Osteoblast (primary cell): ENCODE measurements around a stretch of chr10.

DNA sequence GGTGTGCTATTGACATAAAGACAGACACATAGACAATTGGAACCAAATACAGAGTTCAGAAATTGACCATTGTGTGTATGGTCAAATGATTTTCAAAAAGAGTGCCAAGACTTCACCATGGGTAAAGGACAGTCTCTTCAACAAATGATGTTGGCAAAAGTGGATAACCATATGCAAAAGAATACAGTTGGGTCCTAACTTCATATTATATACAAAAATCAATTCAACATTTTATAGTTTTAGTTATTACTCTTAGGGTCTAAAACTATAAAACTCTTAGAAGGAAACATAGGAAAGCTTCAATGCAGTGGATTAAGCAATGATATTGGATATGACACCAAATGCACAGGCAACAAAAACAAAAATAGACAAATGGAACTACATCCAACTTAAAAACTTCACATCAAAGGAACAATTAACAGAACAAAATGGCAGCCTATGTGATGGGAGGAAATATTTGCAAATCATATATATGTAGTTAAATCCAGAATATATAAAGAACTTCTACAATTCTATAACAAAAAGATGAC lies 415.8 kb downstream of the LRMDA start:
- CAGE, long polyA plus RNA: no peak

DNA sequence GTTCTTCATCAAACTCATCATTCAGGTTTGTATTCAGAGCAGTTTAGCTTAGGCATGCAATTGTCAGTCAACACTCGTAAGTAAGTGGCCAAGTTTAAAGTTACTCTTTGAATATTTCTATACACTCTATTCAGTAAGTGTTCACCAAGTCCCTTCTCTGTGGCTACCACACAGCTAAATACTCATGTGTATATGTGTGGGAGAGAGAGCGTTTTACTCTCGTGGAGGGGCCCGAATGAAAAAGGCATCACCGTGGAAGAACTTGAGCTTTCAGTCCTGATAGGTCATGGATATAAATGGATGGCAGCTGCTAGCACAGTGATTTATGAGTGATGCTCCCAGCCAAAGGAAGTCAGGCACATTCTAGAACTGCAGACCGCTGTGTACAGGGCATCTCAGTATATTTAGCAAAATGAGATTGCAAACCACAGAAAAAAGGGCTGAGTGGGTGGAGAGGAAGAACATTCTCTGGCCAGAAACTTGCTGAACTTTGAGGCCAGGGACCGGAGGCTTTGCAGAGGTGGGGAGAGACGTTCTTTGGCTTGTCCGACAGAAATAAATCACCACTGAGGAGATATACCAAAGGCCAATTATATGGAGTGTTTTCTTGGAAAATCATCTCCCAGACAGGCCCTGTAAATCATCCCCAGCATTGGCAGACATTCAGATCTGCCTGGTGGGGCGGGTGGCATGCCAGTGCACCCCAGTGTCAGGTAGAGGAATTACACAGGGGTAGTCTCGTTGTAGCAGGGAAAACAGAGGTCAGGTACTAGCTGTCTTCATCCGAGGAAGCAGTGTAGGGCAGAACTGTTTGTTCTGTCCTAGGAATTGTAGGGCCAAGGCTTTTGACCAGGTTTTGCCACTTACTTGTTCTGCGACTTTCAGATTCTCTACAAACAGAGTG lies 655.3 kb downstream of the LRMDA start:
- CAGE, long polyA plus RNA: no peak
- RRBS: no CpG with 5 or more reads among the region's 13 CpGs

DNA sequence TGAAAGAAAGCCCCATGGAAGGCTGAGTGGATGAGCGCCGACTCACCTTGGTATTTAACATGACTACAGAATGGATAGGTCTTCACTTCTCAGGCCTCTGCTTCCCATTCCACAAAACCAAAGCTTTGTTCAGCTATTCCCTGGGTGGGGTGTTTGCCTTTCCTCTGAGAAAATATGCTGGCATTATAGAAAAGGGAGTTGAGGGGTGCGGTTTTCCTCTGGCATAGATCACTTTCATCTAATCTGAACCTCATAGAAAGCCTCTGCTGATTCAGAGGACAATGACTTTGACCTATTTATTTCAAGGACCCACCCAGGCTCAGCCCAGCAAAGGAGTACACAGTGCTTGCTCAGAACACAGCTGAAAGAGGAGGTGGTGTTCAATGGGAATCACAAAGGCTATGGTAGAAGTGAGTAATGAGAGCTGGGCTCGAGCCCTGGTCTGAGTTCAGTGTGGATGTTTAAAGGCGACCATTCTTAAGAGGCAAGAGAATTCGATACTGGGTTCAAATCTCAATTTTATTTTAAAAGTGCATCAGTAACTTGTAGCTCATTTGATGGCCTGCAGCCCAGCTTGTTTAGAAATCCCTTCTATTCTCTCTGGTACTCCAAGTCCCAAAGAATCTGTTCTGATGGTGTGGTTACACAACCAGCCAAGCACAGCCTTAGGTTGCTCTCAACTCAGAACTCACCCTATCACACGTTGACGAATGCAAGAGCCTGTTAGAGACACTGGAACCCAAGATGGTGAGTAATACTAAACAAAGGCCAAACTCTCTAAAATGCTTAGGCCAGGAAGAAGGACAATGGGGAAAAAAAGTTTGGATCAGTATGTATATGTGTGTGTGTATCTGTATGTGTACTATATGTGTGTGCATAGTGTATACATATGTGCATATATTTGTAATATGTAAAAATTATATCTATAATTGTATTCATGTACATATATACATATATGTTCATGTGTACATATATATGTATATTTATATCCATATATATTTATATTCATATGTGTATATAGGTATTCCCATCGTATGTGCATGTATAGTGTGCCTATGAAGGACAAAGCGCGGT lies 1012.9 kb downstream of the LRMDA start:
- CAGE, long polyA plus RNA: no peak
- RRBS: no CpG with 5 or more reads among the region's 11 CpGs

DNA sequence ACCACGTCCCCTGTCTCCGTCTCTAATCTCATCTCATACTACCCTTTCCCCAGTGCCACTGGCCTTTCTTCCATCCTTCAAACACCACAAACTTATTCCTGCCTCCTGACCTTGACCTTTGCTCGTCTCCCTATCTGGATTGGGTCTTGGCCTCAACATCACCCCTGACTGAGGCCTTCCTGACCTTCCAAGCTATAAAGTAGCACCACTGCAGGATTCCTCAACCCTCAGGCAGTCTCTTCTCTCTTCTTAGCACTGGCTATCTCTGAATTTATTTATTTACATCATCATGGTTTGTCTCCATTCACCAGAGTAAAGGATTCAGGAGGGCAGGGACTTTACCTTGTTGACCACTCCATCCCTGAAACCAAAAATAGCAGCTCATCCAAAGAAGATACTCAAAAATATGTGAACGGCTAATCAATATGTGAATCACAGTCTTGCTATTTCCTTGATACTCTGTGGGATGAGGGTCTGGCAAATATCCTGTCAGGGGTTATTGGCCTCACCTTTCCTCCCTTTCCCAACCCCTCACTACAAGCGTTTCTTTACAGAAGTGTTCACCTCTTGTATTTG lies 627.9 kb downstream of the KCNMA1 start:
- CAGE, long polyA plus RNA: no peak
- RRBS: no CpG with 5 or more reads among the region's 5 CpGs

GRCh38 chr10:77562540-77563300 lies 74.9 kb downstream of the KCNMA1 start:
- CAGE, long polyA plus RNA: no peak
- RRBS: no CpG with 5 or more reads among the region's 5 CpGs

DNA sequence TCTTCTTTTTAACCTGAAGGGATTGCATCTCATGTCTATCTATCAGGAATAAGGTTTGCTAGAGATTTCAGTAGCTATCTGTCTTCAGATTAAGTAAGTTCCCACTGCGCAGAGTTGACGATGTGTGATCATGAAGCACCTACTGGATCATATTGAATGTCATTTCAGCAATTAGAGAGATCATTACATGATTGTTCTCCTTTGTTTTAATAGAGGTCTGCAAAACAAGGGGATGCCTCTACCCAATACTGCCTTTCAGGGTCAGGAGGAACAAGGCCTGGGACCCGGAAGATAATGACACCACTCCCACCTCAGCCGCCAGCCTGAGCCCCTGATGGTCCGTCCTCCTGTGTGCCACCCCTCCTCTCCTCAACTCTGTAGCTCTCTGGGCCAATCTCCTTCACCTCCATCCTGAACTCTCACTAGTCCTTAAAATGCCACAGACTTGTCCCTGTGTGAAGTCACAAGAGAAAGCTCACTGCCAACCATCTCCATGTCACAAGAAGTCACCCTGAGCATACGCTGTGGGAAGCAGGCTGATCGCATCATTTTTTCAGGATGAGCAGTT lies 38.0 kb downstream of the KCNMA1 start:
- CAGE, long polyA plus RNA: no peak
- RRBS: no CpG with 5 or more reads among the region's 7 CpGs

DNA sequence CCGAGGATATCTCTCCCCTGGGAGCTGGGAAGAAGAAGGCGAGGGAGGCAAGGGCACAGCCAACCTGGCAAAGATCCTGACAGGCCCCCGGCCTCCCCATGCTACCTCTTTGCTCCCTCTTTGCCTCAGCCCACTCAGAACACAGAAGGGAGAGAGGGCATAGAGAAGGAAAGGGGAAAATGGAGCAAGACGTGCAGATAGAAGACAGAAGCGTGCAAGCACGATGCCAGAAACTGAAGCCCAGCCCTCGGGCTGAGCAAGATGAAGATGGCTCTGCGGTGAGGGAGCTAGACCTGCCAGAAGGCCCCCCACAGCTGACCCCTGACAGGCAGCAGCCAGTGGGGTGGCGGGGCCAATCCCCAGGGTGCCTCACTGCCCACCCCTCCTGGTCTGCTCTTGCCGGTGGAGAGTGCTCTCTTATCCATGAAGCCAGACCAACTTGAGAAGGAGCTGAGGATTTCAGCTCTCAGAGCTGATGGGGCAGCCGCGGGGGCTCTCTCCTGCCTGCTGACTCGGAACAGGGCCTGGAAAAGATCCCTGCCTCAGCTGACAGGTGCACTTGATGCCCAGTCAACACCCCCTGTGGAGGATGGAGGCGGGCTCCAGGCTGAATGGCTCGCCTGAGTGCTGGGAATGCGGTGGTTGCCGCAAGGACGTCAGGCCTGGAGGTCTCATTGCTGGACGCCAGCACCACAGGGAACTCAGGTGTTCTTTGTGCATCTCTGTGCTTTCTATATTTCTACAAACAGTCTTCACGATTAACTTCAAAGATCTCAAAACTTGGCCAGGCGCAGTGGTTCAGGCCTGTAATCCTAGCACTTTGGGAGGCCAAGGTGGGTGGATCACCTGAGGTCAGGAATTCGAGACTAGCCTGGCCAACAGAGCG lies 87.9 kb downstream of the DLG5 start:
- CAGE, long polyA plus RNA: no peak
- RRBS: no CpG with 5 or more reads among the region's 23 CpGs

DNA sequence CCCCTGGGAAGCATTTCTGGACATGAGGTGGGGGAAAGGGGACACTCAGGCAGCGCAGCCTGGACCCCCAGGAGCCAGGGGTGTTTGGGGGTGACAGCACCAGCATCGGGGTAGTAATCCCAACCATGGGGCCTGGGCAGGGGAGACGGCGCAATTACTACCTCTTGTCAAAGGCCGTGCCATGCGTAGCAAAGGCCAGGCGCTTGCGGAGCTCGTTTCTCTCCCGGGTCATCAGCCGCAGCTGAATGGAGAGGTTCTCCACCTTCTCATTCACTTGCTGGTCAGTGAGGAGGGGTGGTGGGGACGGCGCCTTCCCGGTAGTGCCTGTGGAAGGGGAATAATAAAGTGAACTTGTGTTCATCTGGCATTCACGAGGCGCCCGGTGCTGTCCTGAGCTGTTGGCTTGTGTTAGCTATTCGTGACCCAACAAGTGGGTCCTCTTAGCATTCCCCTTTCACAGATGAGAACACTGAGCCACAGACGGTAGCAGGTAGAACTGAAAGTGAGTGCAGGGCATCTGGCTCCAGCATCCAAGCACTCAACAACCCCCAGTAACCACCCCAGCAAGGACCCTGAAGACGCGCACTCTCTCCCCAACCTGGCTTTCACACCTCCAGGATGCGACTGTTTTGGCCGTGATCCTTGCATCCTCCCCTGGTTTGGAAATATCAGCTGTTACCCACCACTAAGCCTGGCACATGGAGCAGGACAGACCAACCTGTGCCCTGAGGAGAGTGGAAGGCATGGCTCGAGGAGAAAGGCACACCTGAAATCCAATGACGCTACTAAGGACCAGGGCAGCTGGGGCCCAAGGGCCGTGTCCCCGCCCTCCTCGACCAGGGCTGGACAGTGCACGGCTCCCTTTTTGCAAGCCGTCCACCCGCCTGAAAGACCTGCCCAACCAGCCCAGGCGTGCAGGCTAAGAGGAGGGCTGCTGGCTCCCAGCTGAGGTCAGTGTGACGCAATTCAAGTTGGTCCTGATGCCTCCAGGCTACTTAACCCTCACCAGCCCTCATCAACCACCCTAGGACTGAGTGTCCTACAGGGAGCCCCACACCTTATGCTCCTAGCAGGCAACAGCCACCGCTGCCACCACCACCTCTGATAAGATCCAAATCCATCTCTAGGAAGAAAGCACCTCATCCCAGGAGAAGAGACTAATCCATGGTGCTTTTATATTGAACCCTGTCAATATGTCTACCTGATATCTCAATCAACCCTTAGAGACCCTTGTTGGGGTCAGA lies 69.6 kb downstream of the DLG5 start:
- CAGE, long polyA plus RNA: no peak
- RRBS: 95% methylated on average over 8 of the region's 34 CpGs

DNA sequence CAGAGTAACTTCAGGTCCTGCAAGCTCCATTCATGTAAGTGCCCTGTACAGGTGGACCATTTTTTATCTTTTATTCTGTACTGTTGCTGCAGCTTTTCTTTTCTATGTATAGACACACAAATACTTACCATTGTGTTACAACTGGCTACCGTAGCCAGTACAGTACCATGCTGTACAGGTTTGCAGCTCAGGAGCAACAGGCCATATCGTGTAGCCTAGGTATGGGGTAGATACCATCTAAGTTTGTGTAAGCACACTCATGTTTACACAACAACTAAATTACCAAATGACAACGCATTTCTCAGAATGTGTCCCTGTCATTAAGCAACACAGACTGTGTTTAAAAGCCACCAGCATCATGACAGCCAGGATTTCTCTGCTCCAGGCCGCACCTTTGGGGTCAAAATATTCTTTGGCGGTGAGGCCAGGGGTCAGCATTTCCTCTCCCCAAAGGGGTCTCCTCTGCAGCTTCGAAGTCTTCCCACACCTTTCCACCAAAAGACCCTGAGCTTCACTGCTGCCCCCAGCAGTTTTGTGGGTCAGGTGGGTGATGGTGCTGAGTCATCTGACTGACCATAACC lies 67.1 kb downstream of the DLG5 start:
- CAGE, long polyA plus RNA: no peak
- RRBS: no CpG with 5 or more reads among the region's 6 CpGs

DNA sequence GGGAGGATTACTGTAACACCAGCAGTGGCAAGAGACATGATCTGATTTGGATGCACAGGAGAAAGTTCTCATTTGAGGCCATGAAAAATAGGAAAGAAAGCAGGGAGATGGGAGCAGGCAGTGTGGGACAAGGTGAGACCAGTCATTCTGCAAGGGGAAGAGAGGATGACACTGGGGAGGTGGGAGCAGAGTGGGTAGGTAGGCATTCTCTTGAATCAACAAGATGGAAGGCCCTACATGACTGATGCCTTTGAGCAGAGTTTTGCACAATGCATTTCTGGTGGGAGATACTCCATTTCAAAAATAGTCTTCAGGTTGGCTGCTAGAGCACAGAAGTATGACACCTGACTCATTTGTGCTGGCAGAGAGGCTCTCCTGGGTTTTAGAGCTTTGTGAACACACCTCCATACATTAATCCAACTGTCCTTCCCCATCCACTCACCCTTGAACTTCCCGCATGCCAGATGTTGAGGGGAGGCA lies 10.6 kb downstream of the RPS24 start:
- CAGE, long polyA plus RNA: no peak
- RRBS: no CpG with 5 or more reads among the region's 1 CpG

GRCh38 chr10:78457943-78458713 lies 424.5 kb downstream of the RPS24 start:
- CAGE, long polyA plus RNA: no peak
- RRBS: no CpG with 5 or more reads among the region's 7 CpGs

DNA sequence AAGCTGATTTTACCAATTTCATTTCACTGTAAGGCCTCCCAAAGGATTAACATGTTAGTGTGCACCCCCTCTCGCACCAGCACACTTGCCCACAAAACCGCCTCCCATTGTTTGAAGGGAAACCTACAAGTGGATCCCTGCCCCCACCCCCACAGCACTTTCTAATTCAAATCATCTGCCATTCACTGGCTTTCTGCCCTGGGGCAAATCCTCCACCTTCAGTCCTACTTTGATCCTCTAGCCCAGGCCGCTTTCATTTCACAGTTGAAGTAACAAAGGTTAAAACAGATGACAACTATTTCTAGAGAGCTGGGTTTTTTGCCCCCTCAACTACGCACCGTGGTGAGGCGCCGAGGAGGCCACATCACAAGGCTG lies 517.5 kb upstream of the ZMIZ1 start:
- CAGE, long polyA plus RNA: no peak
- RRBS: no CpG with 5 or more reads among the region's 7 CpGs

DNA sequence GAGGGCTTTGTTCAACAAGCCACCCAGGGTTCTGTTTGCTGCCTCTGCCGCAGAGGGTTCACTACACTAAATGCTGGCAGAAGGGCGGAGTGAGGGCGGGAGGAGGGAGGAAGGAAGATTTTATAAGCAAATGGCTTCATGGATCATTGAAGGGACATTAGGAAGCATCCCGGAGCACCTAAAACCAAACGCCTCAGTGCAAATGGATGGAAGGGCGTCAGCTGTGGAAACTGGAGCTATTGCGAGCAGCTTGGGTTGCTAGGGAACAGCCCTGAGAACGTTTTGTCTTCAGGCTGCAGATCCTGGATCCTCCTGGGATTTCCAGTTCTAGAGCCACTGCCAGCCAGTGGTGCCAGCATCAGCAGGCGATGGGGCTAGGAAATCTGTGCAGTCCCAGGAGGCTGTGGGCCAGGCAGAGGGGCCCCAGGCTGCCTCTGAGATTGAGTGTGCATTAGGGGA lies 379.5 kb upstream of the ZMIZ1 start:
- CAGE, long polyA plus RNA: no peak
- RRBS: no CpG with 5 or more reads among the region's 9 CpGs

GRCh38 chr10:78727840-78728308 lies 340.9 kb upstream of the ZMIZ1 start:
- CAGE, long polyA plus RNA: no peak
- RRBS: no CpG with 5 or more reads among the region's 6 CpGs

DNA sequence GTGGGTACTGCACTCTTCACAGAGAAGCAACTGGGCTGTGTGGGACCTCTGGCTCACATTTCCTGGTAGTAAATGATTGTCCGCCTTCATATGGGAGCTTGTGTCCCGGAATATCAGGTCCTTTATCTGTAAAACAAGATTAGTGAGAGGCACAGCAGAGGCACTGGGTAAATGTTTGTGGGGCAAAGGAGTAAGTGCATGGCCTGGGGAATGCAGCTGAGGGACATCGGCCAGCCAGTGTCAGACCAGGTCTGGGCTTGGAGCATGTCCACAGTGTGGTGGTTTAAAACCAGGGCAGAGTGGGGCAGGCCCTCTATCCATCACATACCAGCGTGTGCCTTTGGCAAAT lies 323.3 kb upstream of the ZMIZ1 start:
- CAGE, long polyA plus RNA: no peak
- RRBS: no CpG with 5 or more reads among the region's 4 CpGs

GRCh38 chr10:78937839-78938614 lies 130.7 kb upstream of the ZMIZ1 start:
- CAGE, long polyA plus RNA: no peak
- RRBS: no CpG with 5 or more reads among the region's 9 CpGs

DNA sequence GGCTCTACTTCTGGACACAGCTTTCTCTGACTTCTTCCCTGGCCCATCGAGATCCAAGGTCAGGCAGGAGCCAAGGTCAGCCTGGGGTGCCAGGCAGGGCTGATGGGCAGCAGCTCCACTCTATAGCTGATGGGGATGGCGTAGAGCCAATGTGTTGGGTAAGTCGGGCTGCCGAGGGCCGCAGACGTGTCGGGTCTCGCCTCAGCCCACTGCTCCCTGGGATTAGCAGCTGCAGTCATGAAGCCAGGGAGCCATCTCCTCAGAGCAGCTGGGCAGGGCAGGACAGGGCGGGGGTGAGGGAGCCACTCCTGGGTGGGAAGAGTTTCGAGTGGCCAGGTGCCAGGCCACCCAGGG lies 117.8 kb upstream of the ZMIZ1 start:
- CAGE, long polyA plus RNA: no peak
- RRBS: no CpG with 5 or more reads among the region's 10 CpGs

DNA sequence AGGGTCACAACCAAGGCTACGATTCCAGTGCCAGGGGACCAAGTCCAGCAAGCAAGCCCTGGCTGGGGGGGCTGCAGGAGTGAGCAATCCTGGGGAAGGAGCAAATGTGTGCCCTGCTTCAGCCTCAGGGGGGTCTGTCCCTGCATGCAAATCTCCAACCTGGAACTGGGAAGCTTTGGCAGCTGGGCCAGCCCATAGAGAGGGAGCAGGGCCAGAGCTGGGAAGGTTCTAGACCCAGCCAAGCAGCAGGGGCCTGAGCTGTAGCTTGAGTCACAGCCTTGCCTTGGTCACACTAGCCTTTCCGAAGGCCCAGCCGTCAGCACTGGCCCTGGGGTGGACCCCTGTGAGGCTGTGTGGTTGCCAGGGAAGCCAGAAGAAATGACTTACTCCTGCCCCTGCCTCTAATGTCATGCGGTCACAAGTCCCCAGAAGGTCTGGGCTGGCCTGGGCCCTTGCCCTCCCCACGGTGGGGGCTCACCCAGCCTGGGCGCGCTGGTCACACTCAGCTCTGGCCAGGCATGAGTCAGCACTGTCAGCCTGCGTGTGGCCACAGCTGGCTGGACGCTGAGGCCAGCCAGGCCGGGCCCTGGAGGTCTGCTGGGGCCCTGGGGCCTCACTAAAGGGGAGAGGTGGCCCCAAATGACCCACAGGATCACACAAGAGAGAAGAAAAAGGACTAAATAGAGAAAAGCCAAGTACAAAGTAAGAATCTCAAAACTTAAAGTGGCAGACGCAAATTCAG lies 96.2 kb upstream of the ZMIZ1 start:
- CAGE, long polyA plus RNA: no peak
- RRBS: no CpG with 5 or more reads among the region's 11 CpGs

DNA sequence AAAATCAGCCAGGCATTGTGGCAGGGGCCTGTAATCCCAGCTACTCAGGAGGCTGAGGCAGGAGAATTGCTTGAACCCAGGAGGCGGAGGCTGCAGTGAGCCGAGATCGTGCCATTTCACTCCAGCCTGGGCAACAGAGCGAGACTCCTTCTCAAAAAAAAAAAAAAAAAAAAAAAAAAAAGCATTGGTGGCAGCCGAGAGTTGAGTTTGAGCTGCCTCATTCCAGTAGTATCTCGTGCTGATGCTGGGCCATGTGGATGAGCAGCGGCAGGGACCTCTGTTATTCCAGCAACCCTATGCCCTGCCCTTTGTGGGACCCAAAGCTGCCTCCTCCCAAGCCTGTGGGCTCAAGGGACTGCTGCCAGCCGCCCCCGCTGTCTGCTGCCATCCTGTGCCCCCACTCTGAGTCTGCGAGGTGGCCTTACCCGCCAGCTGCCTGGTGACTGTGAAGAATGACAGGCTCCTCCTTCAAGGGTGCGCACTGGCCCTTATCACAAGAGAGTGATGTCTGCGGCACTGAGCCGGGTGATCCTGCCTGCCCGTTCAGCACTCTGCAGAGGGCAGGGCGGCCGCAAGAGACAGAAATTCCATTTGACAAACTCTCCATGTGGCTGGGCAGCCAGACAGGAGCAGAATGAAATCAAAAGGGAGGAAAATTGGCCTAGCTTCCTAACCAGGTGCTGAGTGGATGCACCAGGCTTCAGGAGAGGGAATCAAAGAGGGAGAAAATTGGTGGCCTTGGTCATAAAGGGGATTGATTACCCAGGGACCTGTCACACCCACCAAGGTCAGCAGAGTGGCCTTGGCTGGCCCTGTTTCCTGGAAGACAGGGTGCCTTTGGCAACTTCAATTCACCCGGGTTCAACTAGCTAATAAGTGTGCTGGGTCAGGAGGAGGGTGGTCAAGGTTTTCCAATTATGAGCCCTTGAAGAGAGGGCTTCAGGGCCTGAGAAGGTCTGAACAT lies 65.4 kb upstream of the ZMIZ1 start:
- CAGE, long polyA plus RNA: no peak
- RRBS: no CpG with 5 or more reads among the region's 18 CpGs

- CAGE, long polyA plus RNA: no peak
- RRBS: 80% methylated on average over 1 of the region's 10 CpGs
These were observed 6.0 kb downstream of the ZMIZ1 start for GRCh38 chr10:79074516-79075412.